Osteoblast (primary cell): Measurements from ENCODE around the gene ACSM6.

DNA sequence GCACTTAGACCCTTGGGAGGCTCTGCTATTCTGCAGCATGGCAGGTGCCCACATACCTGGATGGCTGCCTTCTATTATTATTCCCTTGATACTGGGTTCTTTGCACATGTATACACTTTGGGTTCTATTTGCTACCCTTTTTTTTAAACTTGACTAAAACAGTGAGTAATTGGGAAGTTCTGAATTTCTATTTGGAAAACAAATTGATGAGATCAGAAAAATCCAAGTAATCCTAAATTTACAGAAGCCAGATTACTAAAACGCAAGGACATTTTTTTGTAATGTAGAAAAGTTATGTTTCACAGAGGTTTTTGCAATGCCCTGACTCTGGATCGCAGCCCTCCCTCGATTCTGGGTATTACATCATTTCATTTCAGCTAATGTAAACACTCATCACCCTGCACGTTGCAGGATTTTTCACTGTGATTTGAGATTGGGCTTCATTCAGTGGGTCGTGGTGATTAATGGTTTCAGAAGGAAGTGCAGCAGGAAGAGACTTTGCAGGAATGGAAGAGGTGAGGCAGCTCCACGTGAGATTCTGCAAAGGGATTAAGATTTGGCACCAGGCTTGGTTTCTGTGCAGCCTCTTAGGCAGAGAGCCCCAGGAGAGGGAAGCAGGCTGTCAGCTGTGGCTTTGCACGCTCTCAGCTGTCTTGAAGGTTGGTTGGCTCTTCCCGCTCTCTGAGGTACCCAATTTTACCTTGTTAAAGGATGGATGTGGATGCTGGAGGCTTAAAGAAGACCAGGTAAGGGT is 95.1 kb downstream of the PLCE1 start:
- CAGE, long polyA plus RNA = no peak
- RRBS = no CpG with 5 or more reads among the region's 8 CpGs

- CAGE, long polyA plus RNA = no peak
- RRBS = no CpG with 5 or more reads among the region's 11 CpGs
Observed at GRCh38 chr10:95066820-95068054, 2.1 kb downstream of the CYP2C8 start.

GRCh38 chr10:95121807-95122210 is 52.5 kb upstream of the CYP2C8 start:
- CAGE, long polyA plus RNA = no peak
- RRBS = no CpG with 5 or more reads among the region's 2 CpGs

- CAGE, long polyA plus RNA = no peak
- RRBS = no CpG with 5 or more reads among the region's 1 CpG
Observed at GRCh38 chr10:95193977-95194473, at the start of gene ACSM6. Gene ACSM6 (plus strand): TSS chr10:95194238.

- CAGE, long polyA plus RNA = no peak
- RRBS = no CpG with 5 or more reads among the region's 15 CpGs
Observed at GRCh38 chr10:95263740-95264770, 26.7 kb downstream of the PDLIM1 start.

- CAGE, long polyA plus RNA = no peak
- RRBS = no CpG with 5 or more reads among the region's 3 CpGs
Observed at GRCh38 chr10:95297375-95297841, 6.6 kb upstream of the PDLIM1 start.

- CAGE, long polyA plus RNA = no peak
- RRBS = no CpG with 5 or more reads among the region's 6 CpGs
Observed at GRCh38 chr10:95308450-95309188, 17.8 kb upstream of the PDLIM1 start.

DNA sequence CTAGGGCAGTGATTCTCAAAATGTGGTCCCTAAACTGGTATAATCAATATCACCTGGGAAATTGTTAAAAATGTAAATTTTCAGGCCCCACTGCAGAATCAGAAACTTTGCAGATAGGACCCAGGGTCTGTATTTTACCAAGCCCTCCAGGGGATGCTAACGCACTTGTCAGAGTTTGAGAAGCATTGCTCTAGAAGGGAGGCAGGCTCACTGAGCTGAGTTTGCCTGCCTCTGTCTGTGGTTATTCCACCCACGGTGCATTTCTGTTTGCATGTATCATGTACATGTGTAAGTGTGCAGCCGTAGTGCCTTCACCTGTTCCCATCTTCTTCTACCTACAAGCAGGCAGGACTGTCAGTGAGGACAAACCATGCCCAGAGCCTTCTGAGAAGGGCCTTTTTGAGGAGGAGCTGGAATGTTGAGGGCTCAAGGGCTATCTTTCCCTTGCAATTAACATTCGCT is 58.1 kb upstream of the PDLIM1 start:
- CAGE, long polyA plus RNA = no peak
- RRBS = no CpG with 5 or more reads among the region's 4 CpGs

GRCh38 chr10:95357446-95357823 is 66.6 kb upstream of the PDLIM1 start:
- CAGE, long polyA plus RNA = no peak
- RRBS = no CpG with 5 or more reads among the region's 6 CpGs

GRCh38 chr10:95389654-95390334 is 99.0 kb upstream of the PDLIM1 start:
- CAGE, long polyA plus RNA = no peak
- RRBS = no CpG with 5 or more reads among the region's 11 CpGs

- CAGE, long polyA plus RNA = no peak
- RRBS = no CpG with 5 or more reads among the region's 4 CpGs
Observed at GRCh38 chr10:95392845-95393331, 102.1 kb upstream of the PDLIM1 start.

DNA sequence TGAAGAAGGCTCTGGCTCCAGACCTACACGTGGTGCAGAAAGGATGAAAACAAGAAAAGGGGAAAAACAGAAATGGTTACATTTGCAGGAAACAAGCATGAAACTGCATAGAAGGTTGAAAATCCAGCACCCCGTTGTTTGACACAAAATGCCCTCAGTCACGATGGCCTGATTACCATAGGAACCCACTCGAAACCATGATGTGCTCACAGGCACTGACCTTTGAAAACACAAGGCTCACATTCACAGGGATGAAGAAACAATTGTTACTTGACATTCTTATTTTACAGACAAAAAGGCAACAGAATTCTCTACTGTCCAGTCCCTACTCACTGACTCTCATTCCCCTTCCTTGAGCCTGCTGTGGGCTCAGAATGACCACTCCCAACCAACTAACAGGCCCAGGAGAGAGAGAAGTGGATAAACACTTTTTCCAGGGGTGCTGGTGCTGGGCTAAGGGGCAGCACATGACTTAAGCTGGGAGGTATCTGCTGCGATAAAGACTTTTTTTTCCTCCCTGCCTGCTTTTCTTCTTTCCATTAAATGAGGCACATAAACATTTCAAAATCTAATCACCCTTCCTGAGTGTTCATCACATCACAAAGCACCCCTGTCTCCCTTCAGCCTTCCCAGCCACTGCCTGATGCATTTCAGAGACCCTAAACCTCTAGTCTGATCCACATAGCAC is 131.5 kb upstream of the PDLIM1 start:
- CAGE, long polyA plus RNA = no peak
- RRBS = no CpG with 5 or more reads among the region's 5 CpGs

DNA sequence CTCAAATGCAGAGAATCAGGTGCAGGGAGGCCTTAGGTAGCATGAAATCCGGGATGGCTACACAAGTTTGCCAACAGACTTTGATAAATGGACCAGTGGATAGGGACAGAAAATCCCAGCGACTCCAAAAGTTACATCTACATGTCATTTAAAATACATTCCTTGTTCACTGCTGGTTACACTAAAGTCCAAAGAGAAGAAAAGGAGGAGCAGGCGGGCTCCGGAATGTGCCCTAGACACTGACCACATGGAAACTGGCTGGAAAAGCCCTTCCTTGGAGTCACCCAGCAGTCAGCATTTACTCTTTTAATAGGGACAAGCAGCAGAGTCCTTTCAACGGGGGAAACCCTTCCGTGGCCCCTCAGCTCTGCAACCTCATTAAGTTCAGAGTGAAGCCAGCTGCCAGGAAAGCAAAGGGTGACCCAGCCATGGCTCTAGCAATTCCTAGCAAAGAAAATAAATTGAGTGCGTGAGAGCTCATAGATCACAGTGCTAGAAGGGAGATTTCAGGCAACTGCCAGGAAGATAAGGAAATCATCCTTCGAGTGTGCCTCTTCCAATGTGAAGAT is 101.8 kb downstream of the SORBS1 start:
- CAGE, long polyA plus RNA = no peak
- RRBS = no CpG with 5 or more reads among the region's 8 CpGs

GRCh38 chr10:95473890-95474730 is 87.1 kb downstream of the SORBS1 start:
- CAGE, long polyA plus RNA = no peak
- RRBS = no CpG with 5 or more reads among the region's 5 CpGs

DNA sequence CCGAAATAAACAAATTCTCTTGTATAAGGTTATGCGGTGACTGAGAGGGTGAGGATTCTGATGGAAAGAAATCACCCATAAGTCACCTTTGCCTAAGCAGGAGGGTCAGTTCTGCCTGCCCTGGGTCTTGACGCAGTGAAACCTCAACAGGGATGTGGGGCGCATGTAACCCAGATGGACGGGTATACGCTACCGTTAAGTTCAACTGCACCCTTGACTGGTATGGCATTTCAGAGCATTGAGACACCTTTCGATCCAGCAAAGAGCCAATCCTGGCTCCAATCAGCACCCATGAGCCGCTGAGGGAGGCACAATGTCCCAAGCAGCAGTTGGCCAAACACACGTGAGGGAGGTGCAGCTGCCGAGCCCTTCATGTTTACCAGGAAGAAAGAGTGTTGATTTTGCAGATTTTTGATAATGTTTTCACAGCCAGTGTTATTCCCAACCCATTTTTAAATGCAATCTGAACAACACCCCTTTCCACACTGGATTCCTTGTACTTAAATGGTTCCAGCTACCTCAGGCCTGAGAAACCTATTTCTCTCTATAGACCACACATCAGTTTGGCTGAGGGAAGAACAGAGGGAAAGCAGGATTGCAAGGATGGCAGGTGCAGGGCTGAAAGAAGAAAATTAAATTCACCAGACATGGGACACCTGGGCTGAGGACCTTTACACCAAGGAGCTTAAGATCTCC is 48.0 kb downstream of the SORBS1 start:
- CAGE, long polyA plus RNA = no peak
- RRBS = no CpG with 5 or more reads among the region's 11 CpGs

GRCh38 chr10:95758522-95759086 is 2.6 kb downstream of the ENTPD1 start:
- CAGE, long polyA plus RNA = no peak
- RRBS = no CpG with 5 or more reads among the region's 2 CpGs

- CAGE, long polyA plus RNA = no peak
- RRBS = no CpG with 5 or more reads among the region's 2 CpGs
Observed at GRCh38 chr10:95874205-95875180, 33.3 kb upstream of the CC2D2B start.

DNA sequence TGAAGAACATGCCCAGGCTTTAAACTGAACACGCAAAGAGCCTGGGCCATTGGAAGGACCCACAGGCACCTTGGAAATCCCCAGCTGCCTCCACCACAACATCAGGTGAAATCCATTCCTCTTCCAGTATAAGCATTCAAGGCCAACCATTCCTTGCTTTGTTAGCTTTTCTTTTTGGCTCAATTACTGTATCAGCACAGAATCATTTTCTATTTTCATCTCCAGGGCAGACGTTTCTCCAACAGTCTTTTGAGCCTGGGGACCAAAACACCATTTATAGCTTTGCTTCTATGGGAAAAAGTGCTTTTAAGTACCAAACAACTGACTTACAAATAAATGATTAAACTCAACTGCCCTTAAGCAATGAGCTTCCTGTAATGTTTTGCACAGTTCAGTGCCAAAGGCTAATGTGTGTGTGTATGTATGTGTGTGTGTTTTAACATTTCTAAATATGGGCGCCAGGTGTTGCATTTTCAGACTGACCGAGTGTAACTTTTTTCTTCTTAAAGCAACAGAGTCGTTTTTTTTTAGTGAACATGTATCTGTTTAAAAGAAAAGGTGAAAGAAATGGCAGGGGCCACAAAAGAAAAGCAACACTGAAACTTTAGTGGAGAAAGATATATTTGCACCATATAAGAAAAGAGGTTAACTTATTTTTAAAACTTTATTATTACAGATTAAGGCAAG is 16.3 kb upstream of the BLNK start:
- CAGE, long polyA plus RNA = no peak
- RRBS = no CpG with 5 or more reads among the region's 5 CpGs

- CAGE, long polyA plus RNA = no peak
- RRBS = no CpG with 5 or more reads among the region's 2 CpGs
Observed at GRCh38 chr10:96529982-96530970, 16.6 kb upstream of the TLL2 start.

GRCh38 chr10:96567432-96567905 is 19.3 kb downstream of the TM9SF3 start:
- CAGE, long polyA plus RNA = no peak
- RRBS = no CpG with 5 or more reads among the region's 2 CpGs